Measurements from ENCODE around the genes GNA13 and CEP112.

GRCh38 chr17:64496702-64496953, 226 bp downstream of the POLG2 start:
- PRO-cap = no peak
- RAMPAGE, long total RNA, 4 experiments = no peak in any of the 4 experiments

- PRO-cap = no peak
- RAMPAGE, long total RNA, 4 experiments = start-site peak on the plus strand in 1 of 4 experiments, at chr17:64507352-64507880 at its widest, 17 to 18 reads per replicate
Observed at GRCh38 chr17:64507258-64508106, 705 bp downstream of the CEP95 start.

GRCh38 chr17:64530431-64531345, 23.9 kb downstream of the CEP95 start:
- PRO-cap = no peak
- RAMPAGE, long total RNA, 4 experiments = start-site peak on the plus strand in 1 of 4 experiments, at chr17:64530536-64530909 at its widest, 19 to 20 reads per replicate

GRCh38 chr17:64660657-64661758, 1.1 kb downstream of the SMURF2 start:
- PRO-cap = no peak
- RAMPAGE, long total RNA, 4 experiments = no peak in any of the 4 experiments

- PRO-cap = no peak
- RAMPAGE, long total RNA, 4 experiments = no peak in any of the 4 experiments
Observed at GRCh38 chr17:64708884-64709475, 46.9 kb upstream of the SMURF2 start.

DNA sequence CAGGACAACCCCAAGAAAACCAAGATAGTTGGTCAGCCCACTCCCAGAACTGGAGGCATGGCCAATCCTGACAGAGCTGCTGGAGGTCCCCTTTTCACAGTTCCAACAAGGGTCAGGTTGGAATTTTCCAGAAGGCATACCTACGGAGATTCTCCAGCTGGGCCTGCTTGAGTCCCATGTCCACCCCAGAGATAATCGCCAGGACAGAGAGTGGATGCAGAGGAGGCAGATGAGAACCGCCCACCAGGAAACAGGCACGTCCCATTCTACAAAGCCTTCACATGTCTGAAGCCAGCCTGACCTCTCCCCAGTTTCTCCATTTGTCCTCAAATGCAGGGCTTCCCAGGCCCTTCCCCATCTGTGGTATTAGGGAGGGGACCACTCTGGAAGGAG, 47.4 kb upstream of the SMURF2 start:
- PRO-cap = no peak
- RAMPAGE, long total RNA, 4 experiments = no peak in any of the 4 experiments

DNA sequence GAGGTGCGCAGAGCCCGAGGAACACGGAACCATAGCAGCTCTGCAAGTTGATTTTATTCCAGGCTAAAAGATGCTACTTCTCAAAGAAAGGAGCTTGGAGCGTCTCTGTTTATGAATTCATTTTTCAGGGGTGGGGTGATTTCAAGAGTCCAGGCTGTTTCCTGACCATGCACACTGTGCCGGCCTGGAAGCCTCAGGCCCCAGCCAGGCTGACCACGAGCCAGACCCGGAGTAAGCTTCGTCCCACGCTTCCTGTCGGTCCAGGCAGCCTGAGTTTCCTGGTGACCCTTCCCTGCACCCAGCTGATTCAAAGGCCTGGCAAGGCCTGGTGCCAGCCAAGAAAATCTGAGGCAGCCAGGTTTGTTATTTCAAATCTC, 62.1 kb upstream of the SMURF2 start:
- PRO-cap = no peak
- RAMPAGE, long total RNA, 4 experiments = no peak in any of the 4 experiments

DNA sequence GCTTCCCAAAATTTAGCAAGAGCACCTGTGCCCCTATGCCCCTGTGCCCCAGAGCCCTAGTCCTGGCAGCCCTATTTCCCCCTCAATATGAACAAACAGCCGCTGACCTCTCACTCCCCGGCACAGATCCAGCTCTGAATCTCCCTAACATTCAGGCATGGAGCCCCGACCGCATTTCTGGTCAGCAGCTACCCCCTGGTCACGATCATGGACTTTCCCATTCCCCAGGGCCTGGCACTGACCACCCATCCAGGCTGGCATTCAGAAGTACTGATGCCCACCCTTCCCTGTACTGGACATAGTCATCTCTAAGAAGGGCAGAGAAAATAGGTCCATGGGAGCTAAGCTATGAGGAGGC, 110.8 kb upstream of the SMURF2 start:
- PRO-cap = no peak
- RAMPAGE, long total RNA, 4 experiments = no peak in any of the 4 experiments

DNA sequence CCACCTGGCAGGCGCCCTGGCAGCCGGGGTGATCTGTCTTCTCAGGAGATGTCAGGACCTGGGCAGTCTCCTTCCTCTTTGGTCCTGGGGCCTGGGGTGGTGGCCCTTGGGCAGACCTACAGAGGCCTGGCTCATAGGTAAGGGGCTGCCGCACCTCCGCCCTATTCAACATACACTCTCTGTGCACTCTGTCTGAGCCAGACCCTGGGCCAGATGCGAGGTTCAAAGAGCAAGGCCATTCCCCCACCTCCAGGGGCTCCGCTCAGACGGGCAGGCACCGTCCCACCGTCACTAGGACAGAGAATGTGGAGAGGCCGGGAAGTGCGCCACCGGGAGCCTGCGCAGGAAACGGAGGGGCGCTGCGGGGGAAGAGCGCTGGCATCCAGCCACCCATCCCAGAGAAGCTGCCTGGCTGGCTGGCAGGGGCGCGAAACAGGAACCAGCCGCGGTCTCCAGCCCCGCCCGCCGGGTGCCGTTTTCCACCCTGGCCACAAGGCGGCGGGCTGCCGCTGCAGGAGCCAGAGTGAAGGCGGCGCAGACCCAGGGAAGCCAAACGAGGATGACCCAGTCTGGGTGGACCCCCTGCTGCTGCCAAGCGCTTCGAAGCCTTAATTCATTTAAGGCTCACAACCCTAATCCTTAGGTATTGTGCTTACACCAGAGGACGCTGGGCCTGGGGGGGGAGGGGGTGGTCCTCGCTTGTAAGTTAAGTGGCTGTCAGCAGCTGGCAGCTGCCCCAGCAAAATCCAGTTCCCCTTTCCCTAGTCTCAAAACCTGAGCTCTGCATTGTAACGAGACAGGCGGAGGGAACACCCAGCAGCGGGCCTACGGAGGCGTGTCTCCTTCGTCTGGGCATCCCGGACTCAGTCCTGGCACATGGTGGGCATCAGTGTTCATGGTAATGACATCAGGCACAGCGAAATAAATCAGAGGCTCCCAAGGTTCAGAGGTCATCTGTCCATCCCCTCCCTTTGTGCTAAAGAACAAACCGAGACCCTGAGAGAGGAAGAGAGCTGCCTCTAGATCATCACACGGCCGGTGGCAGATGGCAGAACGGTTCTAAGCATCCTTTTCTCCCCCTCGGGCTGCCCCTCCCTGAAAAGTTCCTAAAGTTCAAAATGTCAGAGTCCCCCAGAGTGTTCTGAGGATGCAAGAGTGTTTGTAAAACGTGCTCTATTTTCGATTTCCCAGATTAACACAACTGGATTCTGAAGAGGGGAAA, 114.8 kb upstream of the SMURF2 start:
- PRO-cap = no peak
- RAMPAGE, long total RNA, 4 experiments = no peak in any of the 4 experiments

GRCh38 chr17:64815058-64815707, 104.1 kb downstream of the LRRC37A3 start:
- PRO-cap = no peak
- RAMPAGE, long total RNA, 4 experiments = no peak in any of the 4 experiments

GRCh38 chr17:64985548-64986328, 66.5 kb upstream of the LRRC37A3 start:
- PRO-cap = no peak
- RAMPAGE, long total RNA, 4 experiments = no peak in any of the 4 experiments

GRCh38 chr17:65050019-65051087, 6.2 kb downstream of the GNA13 start:
- PRO-cap = no peak
- RAMPAGE, long total RNA, 4 experiments = no peak in any of the 4 experiments

DNA sequence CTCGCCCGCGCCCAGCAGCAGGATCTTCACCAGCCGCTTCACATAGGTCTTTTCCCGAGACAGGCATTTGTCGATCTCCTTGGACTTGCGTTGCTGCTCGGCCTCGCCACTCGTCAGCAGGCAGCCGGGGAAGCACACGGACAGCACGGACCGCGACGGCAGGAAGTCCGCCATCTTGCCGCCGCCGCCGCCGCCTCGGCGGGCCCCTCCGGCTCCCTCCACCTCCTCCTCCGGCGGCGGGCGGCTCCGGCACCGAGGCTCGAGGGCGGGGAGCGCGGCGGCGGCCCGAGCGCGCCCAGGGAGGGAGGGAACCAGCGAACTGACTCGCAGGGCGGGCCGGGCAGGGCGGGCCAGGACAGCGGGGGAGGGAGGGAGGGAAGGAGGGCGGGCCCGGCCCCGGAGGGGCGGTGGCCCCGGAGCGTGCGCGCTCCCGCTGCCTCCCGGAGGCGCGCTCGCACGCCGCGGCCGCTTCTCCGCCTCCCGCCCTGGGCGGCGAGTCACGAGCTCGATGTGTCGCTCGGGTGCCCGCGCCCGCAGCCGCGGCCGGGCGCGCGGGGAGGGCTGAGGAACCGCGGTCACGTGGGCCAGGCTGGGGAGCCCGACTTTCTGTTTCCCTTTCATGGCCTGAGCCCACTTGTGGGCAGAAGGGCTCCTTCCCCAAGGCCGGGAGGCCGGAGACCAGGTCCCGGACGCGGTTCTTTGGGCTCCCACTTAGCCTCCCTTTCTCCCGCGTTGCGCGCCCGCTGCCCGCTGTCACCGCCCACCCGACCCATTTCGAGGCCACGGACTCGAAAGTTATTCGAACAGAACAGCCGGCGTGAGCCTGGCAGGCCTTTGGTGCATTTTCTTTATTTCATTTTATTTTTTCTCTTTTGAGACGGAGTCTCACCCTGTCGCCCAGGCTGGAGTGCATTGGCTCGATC, at the start of gene GNA13:
TSS of gene GNA13 (minus strand) at position 321 of the 923 bp plus-strand sequence.
- PRO-cap = bidirectional peak, plus-strand start at position 70 of the sequence, minus-strand start outside the sequence; bidirectional peak, plus-strand start at position 536 of the sequence, minus-strand start at position 197 of the sequence
- RAMPAGE, long total RNA, 4 experiments = start-site peak on the plus strand in 1 of 4 experiments, centred at position 595 of the sequence, 5 reads per replicate; start-site peak on the minus strand in 3 of 4 experiments, centred at positions 104 to 216 of the sequence, 562 to 680 reads per replicate

- PRO-cap = no peak
- RAMPAGE, long total RNA, 4 experiments = no peak in any of the 4 experiments
Observed at GRCh38 chr17:65123783-65124135, 13.4 kb upstream of the RGS9 start.

GRCh38 chr17:65156324-65157440, 19.5 kb downstream of the RGS9 start:
- PRO-cap = no peak
- RAMPAGE, long total RNA, 4 experiments = start-site peak on the plus strand in 1 of 4 experiments, at chr17:65157120-65157238 at its widest, 30 reads per replicate

DNA sequence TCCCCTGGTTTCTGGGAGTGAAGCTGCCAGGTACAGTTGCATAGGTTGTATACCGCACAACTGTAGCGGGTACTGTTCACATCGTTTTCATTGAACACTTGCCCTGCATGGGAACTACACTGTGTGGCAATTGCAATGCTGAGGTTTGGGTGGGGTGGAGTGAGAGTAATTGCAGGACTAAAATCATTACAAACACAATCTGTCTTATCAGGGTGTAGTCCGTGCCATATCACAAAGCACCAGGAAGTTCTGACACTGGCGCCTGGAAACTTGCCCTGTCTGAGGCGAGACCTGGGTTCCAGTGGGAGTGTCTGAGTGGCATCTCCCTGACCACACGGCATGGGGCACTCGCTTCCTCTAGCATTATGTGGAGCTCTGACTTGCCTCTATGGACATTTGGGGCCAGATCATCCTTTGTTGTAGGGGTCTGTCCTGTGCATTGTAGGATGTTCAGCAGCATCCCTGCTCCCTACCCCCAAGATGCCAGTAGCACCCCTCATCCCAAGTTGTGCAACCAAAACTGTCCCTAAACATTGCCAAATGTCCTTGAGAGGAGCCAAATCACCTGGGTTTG, 153.5 kb downstream of the RGS9 start:
- PRO-cap = no peak
- RAMPAGE, long total RNA, 4 experiments = no peak in any of the 4 experiments

- PRO-cap = unidirectional peak, minus-strand start at chr17:66192070
- RAMPAGE, long total RNA, 4 experiments = start-site peak on the minus strand in 3 of 4 experiments, at chr17:66191810-66191921 at its widest, 39 to 105 reads per replicate
Observed at GRCh38 chr17:66191353-66192684, at the start of gene CEP112. CEP112 (minus strand) TSS chr17:66192133.

- PRO-cap = no peak
- RAMPAGE, long total RNA, 4 experiments = no peak in any of the 4 experiments
Observed at GRCh38 chr17:66401860-66402500, 99.6 kb downstream of the PRKCA start.

GRCh38 chr17:66432973-66433616, 130.7 kb downstream of the PRKCA start:
- PRO-cap = no peak
- RAMPAGE, long total RNA, 4 experiments = no peak in any of the 4 experiments

- PRO-cap = no peak
- RAMPAGE, long total RNA, 4 experiments = no peak in any of the 4 experiments
Observed at GRCh38 chr17:66541974-66542624, 239.7 kb downstream of the PRKCA start.